ENCODE results near the gene CENPJ.

- PRO-cap = no peak
- RAMPAGE, long total RNA, 4 experiments = no peak in any of the 4 experiments
These were observed 9.4 kb downstream of the PARP4 start for GRCh38 chr13:24503159-24503656.

- PRO-cap = no peak
- RAMPAGE, long total RNA, 4 experiments = no peak in any of the 4 experiments
These were observed 47.3 kb upstream of the PARP4 start for GRCh38 chr13:24559881-24560364.

- PRO-cap = no peak
- RAMPAGE, long total RNA, 4 experiments = start-site peak on the plus strand in 1 of 4 experiments, at chr13:24747689-24747775 at its widest, 8 reads per replicate
These were observed 16.5 kb upstream of the RNF17 start for GRCh38 chr13:24747283-24747977.

GRCh38 chr13:24922149-24923256 lies at the start of gene CENPJ:
Gene CENPJ, minus strand, starts transcription at chr13:24922861.
- PRO-cap = bidirectional peak, plus-strand start at chr13:24923117, minus-strand start at chr13:24922812
- RAMPAGE, long total RNA, 4 experiments = start-site peak on the minus strand in 2 of 4 experiments, at chr13:24922812-24922835 at its widest, 30 to 108 reads per replicate

DNA sequence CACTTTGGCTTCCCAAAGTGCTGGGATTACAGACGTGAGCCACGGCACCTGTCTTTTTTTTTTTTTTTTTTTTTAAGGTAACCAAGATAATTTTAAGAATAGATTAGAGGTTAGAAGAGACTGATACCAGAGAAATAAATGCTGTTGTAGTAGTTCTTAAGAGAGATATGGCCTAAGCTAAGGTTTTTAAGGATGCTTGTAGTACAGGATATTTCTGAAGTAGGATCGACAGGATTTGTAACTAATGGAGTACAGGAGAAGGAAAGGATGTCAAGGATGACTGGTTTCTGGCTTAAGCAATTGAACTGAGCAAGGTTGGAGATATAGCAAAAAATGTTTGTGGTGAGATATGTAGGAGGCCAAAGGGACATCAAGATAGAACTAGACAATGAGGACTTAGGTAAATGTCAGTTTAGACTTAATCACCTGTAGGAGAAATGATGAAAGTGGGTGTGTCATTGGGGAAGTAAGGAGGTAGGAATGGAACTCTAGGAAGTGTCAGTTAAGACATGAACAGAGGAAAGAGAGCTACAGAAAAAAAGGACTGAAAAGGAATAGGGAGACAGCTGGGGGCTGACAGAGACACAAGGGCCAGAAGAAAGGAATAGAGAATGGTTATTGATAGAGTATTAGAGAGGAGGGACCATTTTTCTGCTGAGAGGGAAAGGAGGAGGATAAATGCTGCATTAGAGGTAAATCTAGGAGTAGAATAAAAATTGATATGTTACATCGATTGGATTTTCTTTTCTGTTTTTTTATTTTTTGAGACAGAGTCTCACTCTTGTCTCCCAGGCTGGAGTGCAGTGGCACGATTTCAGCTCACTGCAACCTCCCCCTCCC lies 10.4 kb downstream of the NUP58 start:
- PRO-cap = no peak
- RAMPAGE, long total RNA, 4 experiments = no peak in any of the 4 experiments

DNA sequence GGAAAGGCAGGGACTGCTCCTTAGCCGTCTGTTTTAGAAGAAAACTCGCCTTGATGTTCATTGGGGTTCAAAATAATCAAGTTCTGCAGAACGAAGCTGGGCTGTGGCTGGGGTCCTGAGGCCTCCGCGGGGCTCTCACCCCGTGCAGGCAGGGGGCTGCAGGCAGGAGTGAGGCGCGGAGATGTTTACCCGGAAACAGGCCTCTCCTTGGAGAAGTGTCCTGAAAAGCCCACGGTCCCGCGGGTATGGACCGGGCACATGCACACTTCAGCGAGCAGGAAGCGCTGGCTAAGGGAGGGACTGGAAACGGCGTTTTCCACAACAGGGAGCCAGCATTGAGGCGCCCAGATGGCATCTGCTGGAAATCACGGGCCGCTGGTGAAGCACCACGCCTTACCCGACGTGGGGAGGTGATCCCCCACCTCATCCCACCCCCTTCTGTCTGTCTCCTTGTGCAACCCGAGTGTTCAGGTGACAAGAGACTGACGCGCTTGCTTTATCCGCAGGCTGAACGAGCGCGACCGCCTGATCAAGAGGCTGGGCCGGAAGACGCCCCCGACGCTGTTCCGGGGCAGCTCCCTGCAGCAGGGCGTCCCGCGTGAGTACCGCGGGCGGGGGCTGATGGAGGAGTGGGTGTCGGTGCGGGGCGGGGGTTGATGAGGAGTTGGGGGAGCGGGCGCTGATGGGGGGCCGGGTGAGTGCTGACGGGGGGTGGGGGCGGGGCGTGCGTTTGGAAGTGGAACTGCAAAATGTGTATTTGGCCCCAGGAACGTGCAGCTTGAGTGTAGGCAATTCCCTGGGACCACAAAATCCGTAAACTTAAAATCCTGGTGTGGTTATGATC lies 39.6 kb downstream of the SHISA2 start:
- PRO-cap = no peak
- RAMPAGE, long total RNA, 4 experiments = start-site peak on the plus strand in 1 of 4 experiments, centred at position 322 of the sequence, 8 reads per replicate

DNA sequence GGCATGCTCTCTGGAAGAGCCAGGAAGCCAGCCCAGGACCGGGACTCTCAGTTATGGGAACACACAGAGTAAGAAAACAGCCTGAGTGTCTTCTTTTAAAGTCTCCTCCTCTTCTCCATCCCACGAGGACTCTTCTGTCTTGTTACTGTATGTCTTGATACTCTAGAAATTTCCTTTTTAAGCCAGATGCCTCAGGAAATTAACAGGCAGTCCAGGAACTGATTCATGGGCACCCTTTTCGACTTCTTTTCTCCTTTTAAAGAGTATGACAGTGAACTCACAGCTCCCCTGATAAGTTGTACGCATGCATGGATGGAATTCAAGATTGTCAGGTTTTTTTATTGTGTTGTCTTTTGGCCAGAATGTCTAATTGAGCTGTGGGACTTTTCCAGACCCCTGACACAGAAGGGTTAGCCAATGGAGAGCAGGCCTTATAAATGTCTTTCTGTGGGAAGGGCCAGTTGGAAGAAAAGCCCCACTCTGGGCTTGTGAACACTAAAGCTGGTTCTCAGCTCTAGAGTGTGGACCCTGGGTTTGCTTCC lies 33.5 kb downstream of the SHISA2 start:
- PRO-cap = no peak
- RAMPAGE, long total RNA, 4 experiments = no peak in any of the 4 experiments

- PRO-cap = no peak
- RAMPAGE, long total RNA, 4 experiments = no peak in any of the 4 experiments
These were observed 26.6 kb downstream of the SHISA2 start for GRCh38 chr13:26025257-26025614.

DNA sequence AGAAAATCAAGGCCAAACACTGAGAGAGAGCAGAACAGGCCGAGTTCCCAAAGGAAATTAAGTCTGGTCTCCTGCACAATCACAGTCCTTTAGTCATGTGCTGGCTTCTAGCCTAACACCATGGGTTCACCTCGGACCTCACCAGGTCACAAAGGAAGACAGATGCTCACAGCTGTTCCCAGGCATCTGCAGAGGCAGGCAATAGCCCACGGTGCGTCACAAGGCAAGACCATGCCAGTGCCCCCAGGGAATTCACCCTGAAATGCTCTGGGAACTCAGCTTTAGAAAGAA lies 96.9 kb upstream of the WASF3 start:
- PRO-cap = no peak
- RAMPAGE, long total RNA, 4 experiments = no peak in any of the 4 experiments

GRCh38 chr13:26658556-26658834 lies 101.0 kb downstream of the WASF3 start:
- PRO-cap = no peak
- RAMPAGE, long total RNA, 4 experiments = no peak in any of the 4 experiments

DNA sequence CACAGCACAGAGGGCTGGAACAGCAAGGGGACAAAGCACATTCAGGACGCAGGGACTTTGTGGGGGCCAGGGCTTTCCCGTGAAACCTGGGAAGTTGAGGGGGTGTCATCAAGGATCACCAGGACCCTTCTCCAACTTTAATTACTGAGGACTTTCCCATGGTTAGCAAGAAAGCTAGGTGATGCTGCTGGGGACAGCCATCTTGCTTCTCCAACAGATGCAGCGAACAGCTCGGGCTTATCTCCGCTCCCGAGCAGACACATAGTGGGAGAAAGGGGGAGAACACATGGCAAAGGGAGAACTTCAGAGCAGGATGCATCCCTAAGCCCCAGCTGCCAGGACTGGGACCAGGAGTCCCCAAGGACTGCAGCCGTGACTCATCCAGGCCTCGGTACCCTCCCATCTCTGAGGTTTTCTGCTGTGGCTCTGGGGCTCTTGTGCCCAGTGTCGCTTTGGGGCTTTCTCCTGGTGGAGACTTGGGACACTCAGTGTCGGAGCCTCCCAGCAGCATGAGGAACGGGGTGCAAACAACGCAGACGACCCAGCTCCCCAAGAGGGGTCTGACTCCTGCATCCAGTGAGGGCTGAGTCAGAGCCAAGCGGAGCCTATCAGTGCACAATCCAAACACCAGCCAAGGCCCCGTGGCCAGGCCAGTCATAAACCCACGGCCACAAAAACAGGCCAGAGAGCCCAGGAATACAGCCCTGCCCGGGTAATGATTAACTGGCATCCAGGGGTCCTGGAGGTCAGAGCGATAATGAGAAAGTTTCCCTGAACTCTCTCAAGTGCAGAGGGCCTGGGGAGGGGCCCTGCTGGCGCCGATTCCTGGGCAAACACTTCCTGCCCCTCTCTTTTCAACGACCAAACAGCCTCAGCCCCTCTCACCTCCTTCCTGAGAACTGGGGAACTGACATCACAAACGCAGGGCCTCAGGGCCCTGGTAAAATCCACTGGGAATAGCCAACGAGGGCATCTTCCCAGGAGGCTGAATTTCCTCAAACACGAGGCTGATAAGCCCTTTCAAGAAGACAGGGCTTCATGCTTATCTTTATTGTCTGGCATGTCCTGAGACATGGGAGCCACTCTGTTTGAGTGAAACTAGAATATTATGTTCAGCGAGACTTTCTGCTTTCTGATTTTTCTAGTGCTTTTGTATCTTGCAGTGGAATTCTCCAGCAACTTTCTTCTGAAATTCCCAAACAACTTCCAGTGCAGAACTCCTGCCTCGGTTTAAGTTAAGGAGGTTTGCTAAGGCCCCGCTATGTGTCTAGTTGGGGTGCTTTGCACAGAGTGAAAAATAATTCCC lies 202.9 kb downstream of the USP12 start:
- PRO-cap = no peak
- RAMPAGE, long total RNA, 4 experiments = no peak in any of the 4 experiments

GRCh38 chr13:26970447-26971010 lies 201.1 kb downstream of the USP12 start:
- PRO-cap = no peak
- RAMPAGE, long total RNA, 4 experiments = no peak in any of the 4 experiments

DNA sequence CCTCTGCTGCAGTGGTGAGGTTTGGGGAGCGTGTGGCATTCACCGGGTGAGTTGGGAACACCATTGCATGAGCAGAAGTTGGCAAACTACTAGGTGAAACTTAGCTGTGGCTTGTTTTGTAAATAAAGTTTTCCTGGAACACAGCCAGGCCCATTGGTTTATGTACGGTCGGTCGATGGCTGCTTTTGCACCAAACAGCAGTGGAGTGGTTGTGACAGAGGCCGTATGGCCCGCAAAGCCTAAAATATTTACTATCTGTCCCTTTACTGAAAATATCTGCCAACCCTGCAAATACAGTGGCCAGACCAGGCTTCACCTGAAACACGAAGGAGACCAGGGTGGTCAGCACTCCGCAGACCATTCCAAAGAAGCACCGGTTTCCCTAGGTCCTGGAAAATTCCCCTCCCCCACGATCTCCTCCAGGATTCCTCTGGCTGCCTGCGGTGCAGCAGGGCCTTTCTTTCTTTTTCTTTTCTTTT lies 152.9 kb downstream of the USP12 start:
- PRO-cap = no peak
- RAMPAGE, long total RNA, 4 experiments = no peak in any of the 4 experiments

DNA sequence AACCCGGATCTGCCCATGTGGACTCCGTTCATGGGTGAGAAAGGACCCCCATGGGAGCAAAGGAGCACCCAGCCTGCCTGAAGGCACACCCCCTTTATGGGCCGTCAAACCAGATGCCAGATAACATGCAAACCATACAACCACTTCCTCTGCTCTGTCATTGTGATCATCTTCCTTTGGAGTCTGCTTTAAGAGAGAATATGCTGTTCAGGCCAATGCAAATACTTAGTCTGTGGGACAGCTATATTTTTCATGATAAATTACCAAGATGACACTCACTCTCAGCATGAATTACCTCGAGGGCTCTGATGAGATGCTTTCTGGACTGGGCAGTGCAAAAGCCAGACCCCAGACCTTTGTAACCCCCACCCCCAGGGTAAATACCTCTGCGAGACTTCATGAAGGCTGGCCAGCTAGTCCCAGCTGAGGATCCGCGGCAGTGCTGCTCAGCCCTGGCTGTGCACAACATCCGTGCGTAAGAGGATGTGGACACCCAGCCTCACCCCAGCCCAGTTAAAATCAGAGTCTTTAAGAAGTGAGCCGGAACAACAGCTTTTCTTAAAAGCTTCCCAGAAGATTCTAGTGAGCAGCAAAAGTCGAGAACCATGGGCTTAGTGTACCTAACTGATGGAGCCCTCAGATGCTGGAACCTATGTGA lies 126.5 kb downstream of the USP12 start:
- PRO-cap = bidirectional peak, plus-strand start at position 522 of the sequence, minus-strand start at position 444 of the sequence
- RAMPAGE, long total RNA, 4 experiments = no peak in any of the 4 experiments

DNA sequence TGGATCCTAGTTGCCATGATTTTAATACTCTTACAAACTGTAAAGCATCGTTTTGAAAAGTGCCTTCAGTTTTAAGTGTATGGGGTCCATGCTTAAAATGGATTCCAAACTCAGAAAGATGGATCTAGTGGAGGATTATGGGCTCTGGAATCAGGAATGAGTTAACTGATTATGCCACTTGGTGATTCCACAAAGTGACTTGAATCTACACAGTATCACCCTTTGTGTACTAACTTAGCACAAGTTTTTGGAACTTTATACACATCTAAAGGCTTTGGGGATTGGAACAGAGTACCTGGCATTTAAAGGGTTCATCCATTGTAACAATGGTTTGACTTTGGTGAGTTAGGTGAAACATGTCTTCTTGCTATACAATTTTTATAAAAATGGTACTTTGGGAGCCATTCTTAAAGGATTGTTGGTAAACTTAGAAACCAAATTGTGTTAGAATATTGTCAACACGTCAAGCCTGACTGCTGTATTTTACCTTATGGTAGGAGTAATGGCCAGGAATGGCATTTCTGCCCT lies 1.1 kb downstream of the RPL21 start:
- PRO-cap = no peak
- RAMPAGE, long total RNA, 4 experiments = no peak in any of the 4 experiments

GRCh38 chr13:27292946-27293705 lies 22.5 kb downstream of the RASL11A start:
- PRO-cap = no peak
- RAMPAGE, long total RNA, 4 experiments = no peak in any of the 4 experiments

- PRO-cap = no peak
- RAMPAGE, long total RNA, 4 experiments = no peak in any of the 4 experiments
These were observed 44.6 kb upstream of the GTF3A start for GRCh38 chr13:27379768-27380322.

DNA sequence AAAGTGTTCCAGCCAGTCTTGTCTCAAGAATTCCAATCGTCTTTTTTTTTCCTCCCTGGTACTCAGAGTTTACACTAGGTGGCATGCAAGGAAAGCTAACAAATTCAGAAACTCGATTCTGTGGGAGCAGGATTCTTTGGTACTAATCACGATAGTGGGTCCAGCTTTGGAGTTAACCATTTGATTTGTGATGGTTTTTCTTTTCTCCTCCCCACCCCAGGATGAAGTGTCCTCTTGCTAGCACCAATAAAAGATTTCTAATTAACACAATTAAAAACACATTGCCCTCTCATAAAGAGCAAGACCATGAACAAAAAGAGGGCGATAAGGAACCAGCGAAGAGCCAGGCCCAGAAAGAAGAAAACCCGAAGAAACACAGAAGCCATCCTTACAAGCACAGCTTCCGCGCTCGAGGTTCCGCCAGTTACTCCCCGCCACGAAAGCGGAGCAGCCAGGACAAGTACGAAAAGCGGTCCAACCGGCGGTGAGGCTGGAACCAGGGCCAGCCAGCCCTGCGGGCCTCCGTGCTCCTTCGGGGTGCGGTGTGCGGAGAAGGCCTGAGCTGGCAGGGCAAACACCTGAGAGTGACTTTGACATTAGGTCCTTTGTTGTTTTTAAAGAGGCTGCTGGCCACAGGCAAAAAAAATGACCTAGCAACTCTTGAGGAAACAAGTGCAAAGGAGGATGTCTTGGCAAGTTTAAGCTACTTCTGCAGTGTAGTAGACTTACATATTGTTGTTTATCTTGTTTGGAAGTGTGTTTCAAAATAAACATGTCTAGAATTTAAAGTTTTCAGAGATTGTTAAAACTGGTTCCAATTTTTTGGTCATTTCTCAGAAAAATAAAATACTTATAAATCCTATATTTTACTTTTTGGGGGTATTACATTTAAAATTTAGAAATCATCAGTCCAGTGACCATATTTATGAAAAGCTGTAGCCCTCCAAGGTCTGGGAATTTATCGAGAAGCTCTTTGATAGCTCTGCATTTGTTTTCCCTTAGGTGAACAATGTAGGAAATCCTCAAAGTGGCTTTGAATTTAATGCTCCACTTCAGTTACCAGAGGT lies 44.1 kb downstream of the POLR1D start:
- PRO-cap = no peak
- RAMPAGE, long total RNA, 4 experiments = no peak in any of the 4 experiments

- PRO-cap = no peak
- RAMPAGE, long total RNA, 4 experiments = no peak in any of the 4 experiments
These were observed 9.3 kb downstream of the CDX2 start for GRCh38 chr13:27959814-27960163.

DNA sequence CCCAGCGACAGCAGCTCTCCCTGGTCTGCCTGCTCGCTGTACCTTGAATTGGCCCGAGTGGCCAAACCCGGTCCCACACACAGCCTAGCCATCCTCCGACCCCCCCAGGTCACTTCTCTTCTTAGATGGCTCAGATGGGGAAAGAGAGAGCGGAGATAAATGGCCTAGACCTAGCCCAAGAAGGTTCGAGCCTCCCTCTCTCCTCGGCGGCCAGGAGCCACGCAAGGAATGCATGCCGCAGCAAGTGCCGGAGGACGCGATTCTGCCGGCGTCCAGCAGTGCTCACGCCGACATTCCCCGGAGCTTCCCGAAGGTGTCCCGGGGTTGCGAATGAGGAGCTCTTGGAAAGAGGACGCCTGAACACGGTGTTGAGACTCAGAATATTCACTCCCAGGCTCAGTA lies 1.2 kb downstream of the CDX2 start:
- PRO-cap = no peak
- RAMPAGE, long total RNA, 4 experiments = no peak in any of the 4 experiments

All from esophagus squamous epithelium (tissue), 4 donors.